Measurements from ENCODE around the genes SLC26A6, LAMB2 and RHOA.

DNA sequence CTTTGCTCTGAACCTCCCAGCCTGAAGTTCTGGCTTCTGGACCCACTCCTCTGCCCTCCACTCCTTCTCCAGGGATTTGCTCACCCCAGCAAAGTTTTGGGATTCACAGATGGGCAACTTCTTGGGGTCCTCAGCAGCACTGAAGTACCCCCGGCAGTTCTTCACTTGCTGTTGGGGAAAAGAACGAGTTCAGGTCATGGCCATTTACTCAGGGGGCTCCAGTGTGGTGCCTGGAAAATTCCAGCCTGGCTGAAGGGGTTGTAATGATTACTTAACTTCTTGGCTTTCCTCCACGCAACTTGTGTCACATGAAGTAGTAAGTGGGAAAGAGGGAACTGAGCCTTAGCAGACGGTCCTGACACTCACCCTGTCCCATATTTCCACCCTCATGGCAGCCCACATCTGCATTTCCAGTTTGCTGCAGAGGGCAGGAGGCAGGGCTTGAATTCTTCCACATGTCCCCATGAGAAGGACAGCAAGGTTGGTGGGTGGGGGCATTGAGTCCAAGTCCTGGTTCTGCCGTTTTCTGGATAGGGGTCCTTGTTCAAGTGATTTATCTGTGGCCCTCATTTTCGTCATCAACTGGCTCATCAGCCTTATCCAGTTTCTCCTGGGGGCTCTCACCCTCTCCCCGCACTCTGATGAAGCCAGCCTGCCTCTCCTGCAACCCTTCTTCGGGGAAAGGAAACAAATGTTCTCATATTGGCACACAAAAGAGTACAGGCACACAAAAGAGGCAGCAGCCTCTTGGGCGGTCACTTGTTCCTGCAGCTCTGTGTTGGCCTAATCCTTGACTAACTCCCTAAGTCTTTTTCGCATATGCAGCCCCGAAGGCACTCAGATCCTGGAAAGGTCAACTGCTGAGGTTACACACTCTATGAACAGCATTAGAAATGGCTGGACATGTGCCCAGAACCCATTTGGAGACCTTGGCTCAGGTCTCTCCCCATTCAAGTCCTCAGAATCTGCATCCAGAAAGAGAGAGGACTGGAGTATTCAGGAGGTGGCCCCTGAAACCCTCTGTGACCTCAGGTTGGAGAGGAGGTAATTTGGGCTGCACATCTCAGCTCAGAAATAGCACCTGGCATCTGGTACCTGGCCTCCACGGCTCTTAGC is 7.6 kb upstream of the CAMP start:
- PRO-cap = unidirectional peak, plus-strand start at position 323 of the sequence; bidirectional peak, plus-strand start at position 730 of the sequence, minus-strand start at position 676 of the sequence; unidirectional peak, minus-strand start at position 777 of the sequence
- RAMPAGE, long total RNA, 2 experiments = no peak in any of the 2 experiments

DNA sequence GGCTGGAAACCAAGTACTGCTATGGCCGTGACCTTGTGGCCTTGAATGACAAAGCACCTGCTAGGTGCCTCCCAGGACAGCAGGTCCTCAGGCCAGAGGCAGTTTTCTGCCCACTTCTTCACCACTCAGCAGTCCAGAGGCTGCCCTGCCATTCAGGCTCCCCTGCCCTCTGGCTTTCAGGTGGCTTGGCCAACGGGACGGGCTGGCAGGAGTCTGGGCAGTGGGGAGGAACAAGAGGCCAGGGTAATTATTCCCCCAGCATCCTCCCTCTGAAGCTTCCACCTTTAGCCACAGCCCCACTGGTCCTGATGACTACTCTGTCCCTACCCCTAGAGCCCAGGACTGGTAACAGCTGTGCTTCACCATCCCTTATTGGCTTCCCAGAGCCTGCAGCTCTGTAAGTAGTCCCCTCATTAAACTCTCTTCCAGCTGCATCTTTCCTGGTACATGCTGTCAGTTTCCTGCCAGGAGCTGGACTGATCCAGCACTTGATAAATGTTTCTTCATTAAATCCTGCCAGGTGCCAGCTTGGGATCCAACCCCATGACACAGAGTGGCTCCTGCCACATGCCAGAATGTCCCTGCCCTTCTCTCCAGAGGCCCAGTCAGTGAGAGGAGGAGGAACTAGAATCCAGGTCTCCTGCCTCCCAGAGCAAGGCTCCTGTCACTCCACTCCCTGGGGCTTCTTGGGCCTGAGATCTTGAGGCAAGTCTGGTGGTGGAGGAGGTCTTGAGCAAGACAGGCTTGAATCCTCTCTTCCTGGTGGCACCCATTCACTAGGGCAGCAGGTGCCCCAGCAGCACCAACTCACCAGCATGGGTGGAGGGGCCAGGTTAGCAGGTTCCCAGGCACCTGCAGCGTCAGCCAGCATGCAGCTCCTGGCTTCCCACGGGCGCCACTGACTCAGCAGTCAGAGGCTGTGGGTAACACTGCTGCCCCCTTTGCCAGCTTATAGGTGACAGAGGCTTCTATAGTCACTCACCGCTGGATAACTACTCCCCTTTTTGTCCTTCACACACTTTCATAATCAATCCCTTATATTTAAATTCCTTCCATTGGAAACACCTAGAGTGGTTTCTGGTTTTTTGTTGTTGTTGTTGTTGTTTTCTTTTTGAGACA is 27.5 kb downstream of the FBXW12 start:
- PRO-cap = no peak
- RAMPAGE, long total RNA, 2 experiments = no peak in any of the 2 experiments

DNA sequence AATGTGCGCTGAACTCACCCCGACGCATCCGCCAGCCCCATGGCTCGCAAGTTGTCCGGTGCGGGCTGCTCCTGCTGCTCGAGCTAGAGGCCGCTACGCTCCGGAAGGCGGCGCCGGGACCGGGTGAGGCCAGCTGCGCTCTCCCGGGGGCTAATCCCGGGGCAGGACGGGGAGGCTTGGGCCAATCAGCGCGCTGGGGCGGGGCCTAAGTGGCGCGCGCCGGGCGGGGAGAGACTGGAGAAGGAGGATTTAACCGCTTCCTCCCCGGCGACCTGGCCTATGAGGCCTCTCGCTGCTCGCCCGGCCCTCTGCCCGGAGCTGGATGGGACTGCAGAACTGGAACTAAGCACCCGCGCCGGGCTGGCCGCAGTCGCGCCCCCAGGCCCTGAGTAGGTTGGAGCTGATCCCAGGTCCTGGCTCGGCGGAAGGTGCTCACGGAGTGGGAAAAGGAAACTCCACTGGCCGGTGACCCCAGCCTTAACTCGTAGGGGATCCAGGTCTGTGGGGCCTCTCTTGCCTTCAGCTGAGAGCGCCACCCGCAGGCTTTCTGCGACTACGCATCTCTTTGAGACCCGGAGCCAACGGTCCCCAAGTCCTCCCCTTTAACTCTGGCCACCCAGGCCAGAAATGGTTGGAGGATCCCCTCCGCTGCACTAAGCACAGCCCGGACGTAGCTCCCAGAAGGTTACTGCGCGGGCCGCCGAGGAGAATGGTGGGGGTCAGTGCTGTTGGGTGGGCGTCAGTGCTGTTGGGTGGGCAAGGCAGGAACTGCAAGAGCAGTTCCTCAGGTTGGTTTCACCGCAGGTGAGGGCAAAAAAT is at the start of gene SLC26A6:
Gene SLC26A6, minus strand, starts transcription at position 109 of the 819 bp plus-strand sequence.
- PRO-cap = bidirectional peak, plus-strand start at position 256 of the sequence, minus-strand start at position 53 of the sequence; unidirectional peak, plus-strand start at position 605 of the sequence; unidirectional peak, minus-strand start at position 628 of the sequence
- RAMPAGE, long total RNA, 2 experiments = start-site peak on the minus strand in 2 of 2 experiments, centred at positions 114 to 127 of the sequence, 28 to 40 reads per replicate

- PRO-cap = no peak
- RAMPAGE, long total RNA, 2 experiments = no peak in any of the 2 experiments
Measured at GRCh38 chr3:48691968-48692311, 6.2 kb upstream of the NCKIPSD start.

DNA sequence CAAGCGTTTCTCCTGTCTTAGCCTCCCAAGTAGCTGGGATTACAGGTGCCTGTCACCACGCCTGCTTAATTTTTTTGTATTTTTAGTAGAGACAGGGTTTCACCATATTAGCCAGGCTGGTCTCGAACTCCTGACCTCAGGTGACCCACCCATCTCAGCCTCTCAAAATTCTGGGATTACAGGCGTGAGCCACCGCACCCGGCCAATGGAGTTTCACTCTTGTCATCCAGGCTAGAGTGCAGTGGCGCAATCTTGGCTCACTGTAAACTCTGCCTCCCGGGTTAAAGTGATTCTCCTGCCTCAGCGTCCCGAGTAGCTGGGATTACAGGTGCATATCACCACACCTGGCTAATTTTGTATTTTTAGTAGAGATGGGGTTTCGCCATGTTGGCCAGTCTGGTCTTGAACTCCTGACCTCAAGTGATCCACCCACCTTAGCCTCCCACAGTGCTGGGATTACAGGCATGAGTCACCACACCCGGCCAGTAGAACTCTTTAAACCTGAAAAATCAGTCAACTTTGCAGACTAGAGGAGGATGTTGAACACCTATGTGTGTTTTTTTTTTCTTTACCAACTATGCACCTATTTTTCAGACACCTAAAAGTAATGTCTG is 7.8 kb downstream of the ARIH2 start:
- PRO-cap = no peak
- RAMPAGE, long total RNA, 2 experiments = no peak in any of the 2 experiments

GRCh38 chr3:49006468-49006878 is 718 bp upstream of the WDR6 start:
- PRO-cap = bidirectional peak, plus-strand start at chr3:49006710, minus-strand start at chr3:49006648
- RAMPAGE, long total RNA, 2 experiments = no peak in any of the 2 experiments

DNA sequence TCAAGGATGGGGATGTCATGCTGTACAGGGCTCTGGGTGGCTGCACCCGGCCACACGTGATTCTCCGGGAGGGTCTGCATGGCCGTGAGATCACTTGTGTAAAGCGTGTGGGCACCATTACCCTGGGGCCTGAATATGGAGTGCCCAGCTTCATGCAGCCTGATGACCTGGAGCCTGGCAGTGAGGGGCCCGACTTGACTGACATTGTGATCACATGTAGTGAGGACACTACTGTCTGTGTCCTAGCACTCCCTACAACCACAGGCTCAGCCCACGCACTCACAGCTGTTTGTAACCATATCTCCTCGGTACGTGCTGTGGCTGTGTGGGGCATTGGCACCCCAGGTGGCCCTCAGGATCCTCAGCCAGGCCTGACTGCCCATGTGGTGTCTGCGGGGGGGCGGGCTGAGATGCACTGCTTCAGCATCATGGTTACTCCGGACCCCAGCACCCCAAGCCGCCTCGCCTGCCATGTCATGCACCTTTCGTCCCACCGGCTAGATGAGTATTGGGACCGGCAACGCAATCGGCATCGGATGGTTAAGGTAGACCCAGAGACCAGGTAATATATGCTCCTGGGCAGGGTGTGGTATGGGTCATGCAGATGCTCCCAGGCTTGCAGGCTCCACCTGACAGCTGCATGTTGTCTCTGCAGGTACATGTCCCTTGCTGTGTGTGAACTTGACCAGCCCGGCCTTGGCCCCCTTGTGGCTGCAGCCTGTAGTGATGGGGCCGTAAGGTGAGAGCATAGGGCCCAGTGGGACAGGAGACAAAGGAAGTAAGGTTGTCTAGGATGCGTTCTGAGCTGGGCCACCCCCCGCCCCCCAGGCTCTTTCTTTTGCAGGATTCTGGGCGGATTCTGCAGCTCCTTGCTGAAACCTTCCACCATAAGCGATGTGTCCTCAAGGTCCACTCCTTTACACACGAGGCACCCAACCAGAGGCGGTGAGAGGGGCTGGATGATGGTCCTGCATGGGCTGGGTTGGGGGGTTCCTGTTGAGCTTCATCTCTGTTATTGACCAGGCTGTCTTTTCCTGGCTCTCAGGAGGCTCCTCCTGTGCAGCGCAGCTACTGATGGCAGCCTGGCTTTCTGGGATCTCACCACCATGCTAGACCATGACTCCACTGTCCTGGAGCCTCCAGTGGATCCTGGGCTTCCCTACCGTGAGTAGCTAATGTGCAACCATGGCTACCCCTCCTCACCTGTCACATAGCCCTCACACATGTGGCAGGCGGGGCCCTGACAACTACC is 4.4 kb downstream of the DALRD3 start:
- PRO-cap = no peak
- RAMPAGE, long total RNA, 2 experiments = no peak in any of the 2 experiments

DNA sequence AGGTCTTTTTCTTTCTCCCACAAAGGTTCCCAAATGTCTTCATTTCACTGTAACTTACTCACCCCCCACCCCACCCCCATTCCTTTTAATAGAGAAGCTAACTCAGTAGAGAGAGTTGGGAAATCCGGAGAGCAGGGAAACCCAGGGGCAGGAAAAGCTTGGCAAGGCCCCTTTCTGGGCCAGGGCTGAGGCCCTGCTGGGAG is 1.5 kb upstream of the DALRD3 start:
- PRO-cap = unidirectional peak, plus-strand start at position 175 of the sequence
- RAMPAGE, long total RNA, 2 experiments = no peak in any of the 2 experiments

DNA sequence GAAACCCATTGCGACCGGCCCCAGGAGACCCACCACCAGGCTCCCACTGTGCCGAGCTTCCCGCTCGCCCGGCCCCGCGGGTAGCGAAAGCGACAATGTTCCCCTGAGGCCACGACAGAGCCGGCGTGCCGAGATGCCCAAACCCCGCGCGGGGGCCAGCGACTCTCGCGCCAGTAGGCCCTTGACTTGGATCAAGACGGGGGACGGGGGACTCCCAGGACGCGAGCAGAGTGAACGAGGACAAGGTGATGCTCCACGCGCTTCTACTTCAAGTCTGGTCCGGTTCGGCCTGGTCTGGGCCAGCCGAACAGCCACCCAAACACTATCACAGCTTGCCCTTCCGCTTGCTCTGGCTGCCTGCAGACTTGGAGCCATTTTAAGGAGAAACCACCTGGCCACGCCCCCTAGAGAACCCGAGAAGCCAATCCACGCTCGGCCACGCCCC is 744 bp upstream of the NDUFAF3 start:
- PRO-cap = unidirectional peak, minus-strand start at position 97 of the sequence; bidirectional peak, plus-strand start outside the sequence, minus-strand start at position 351 of the sequence
- RAMPAGE, long total RNA, 2 experiments = no peak in any of the 2 experiments

GRCh38 chr3:49092639-49092782 is 1.4 kb downstream of the QRICH1 start:
- PRO-cap = no peak
- RAMPAGE, long total RNA, 2 experiments = no peak in any of the 2 experiments

DNA sequence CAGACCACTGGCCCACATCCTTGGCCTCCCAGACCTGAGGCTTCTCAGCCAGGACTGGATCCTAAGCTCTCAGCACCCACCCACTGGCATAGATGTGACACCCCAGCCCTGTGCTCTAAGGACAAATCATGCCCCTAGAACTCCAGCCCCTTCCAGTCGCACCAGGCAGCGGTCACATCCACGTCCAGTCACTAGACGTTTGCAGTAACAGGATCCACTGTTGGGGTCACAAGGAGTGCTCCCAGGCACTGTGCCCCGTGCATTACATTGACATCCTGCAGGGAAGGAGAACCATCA is 3.5 kb downstream of the LAMB2 start:
- PRO-cap = no peak
- RAMPAGE, long total RNA, 2 experiments = no peak in any of the 2 experiments

DNA sequence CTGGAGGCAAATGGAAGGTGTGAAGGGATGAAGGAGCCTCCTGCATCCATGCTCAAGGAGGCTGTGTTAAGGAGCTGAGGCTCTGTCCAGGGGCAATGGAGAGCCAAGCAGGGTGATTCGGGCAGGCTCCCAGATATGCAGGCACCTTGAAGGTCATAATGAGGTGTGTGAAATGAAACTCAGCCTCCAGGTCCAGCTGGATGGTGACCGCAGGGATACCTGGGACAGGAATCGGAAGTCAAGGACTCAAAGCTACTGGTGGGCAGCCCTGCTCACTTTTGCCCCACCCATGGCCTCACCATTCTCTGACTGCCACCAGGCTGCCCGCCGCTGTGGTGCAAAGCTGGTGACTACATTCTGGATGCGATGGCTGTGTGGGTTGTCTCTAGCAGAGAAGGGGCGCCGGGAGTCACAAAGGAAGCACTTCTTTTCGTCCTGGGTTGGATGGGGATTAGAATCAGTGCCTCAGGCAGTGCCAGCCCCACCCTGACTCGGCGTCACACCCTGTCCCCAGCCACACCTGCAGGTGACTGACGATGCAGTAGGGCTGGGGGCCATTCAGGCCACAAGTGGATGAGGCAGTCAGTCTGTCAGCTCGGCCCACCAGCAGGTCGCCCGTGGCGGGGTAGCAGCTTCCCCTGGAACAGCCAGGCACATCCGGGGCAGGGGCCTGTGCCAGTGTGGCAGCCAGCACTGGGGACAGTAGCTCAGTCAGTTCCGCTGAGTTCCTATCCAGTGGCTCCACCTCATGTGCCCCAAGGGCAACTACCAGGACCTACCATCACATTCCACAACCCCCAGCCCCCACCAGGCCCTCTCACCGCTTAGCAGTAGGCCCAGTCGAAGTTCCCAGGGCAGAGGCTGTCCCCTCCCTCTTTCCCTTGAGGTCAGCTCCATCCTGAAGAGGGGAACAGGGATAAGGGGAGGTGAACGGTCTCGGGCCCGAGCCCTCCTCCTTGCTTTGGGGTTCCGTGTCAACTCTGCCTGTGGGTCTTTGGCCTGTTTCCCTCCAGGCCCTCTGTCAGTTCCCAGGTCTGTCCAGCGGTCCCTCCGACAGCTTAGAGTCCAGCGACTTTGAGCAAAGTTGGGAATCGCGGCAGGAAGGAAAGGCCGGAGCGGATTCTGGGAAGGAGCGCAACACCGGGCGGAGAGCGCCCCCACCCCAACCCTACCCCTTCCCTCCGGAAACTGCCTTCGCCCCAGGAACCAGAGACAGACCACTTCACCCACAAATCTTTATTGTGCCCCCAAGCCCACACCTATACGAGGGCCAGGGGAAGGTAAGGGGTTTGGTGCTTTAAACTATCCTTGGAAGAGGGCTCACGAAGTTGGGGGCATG is at the start of gene LAMB2:
Gene LAMB2, minus strand, starts transcription at position 1,080 of the 1,339 bp plus-strand sequence.
- PRO-cap = unidirectional peak, plus-strand start at position 557 of the sequence; unidirectional peak, plus-strand start at position 585 of the sequence; bidirectional peak, plus-strand start at position 654 of the sequence, minus-strand start at position 682 of the sequence; bidirectional peak, plus-strand start at position 1,191 of the sequence, minus-strand start at position 1,076 of the sequence
- RAMPAGE, long total RNA, 2 experiments = start-site peak on the minus strand in 2 of 2 experiments, centred at positions 1,040 to 1,046 of the sequence, 5,746 to 7,569 reads per replicate

DNA sequence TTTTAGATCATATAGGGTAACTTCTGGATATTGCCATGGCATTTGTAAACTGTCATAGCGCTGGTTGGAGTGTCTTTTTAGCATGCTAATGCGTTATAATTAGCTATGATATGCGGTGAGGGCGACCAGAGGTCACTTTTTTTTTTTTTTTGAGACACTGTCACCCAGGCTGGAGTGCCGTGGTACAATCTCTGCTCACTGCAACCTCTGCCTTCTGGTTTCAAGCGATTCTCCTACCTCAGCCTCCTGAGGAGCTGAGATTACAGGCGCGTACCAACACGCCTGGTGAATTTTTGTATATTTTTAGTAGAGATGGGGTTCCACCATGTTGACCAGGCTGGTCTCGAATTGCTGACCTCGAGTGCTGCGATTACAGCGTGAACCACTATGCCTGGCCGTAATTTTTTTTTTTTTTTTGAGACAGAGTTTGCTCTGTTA is 5.9 kb downstream of the IHO1 start:
- PRO-cap = unidirectional peak, plus-strand start at position 157 of the sequence; unidirectional peak, plus-strand start at position 198 of the sequence
- RAMPAGE, long total RNA, 2 experiments = no peak in any of the 2 experiments

DNA sequence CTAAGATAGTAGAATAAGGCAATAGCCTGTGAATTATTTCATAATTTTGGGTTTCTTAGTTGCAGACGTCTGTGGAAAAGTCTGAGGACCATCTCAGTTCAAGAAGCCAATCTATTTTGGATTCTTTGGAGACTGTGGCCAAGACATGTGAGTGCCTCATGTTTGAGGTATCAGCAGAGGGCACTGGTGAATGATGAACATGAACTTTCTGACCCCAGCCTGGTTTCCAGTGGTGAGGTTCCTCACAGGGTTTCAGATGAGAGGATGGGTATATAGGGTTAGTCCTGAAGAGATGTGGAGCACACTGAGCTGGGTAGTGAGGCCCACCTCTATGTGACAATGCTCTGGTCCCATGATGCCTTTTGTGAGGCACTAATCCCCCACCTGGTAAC is 32.4 kb downstream of the C3orf62 start:
- PRO-cap = no peak
- RAMPAGE, long total RNA, 2 experiments = no peak in any of the 2 experiments

DNA sequence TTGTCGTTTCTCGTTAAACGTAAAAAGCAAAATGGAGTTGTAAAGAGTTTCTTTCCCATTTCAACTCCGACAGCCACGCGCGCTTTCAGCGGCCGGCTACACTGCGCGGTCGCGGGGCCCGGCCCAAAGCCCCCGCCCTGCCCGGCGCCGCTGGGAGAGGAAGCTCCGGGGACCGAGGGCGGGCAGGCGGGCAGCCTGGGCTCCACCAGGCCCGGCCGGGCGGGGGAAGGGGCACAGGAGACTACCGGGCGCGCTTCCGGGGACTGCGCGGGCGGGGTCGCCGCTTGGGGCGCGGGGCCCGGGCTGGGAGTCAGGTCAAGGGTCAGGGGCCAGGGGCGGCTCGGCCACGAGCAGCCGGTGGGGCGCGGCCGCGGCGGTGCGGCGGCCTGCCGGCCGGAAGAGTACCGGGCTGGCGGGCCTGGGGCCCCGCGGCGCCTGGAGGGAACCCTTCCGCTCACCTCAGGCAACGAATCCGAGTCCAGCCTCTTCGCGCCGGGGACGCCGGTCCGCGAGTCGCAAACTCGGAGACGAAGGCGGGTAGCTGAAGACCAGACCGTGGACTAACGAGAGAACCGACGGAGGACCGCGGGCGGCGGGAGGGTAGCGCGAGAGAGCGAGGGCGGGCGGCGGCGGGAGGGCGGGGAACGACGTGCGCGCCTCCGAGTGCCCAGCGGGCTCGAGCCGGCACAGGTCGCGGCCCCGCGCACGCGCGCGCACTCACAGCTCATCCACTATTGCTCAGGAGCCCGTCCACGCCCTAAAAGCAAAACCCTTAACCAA is at the start of gene RHOA:
Gene RHOA, minus strand, starts transcription at position 615 of the 780 bp plus-strand sequence.
- PRO-cap = unidirectional peak, plus-strand start at position 59 of the sequence; bidirectional peak, plus-strand start at position 193 of the sequence, minus-strand start at position 100 of the sequence; bidirectional peak, plus-strand start outside the sequence, minus-strand start at position 733 of the sequence
- RAMPAGE, long total RNA, 2 experiments = start-site peak on the minus strand in 2 of 2 experiments, centred at positions 600 to 607 of the sequence, 1,978 to 3,020 reads per replicate

GRCh38 chr3:49415787-49416667 is 3.8 kb downstream of the TCTA start:
- PRO-cap = no peak
- RAMPAGE, long total RNA, 2 experiments = no peak in any of the 2 experiments

DNA sequence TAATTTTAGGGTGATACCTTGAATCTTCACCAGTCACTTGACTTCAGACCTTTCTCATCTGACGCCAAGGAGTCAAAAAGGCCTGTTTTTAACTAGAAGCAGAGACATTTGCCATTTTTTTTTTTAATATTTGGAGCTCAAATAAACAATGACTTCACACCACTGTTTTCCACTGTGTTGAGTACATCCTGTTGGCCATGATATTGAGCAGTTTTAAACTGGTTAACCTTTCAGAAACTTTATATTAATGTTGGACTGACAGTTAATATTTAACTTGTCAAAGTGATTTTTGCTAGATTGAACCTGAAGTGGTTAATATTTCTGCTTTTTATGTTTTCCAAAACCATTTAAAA is 28.2 kb downstream of the DAG1 start:
- PRO-cap = no peak
- RAMPAGE, long total RNA, 2 experiments = no peak in any of the 2 experiments

DNA sequence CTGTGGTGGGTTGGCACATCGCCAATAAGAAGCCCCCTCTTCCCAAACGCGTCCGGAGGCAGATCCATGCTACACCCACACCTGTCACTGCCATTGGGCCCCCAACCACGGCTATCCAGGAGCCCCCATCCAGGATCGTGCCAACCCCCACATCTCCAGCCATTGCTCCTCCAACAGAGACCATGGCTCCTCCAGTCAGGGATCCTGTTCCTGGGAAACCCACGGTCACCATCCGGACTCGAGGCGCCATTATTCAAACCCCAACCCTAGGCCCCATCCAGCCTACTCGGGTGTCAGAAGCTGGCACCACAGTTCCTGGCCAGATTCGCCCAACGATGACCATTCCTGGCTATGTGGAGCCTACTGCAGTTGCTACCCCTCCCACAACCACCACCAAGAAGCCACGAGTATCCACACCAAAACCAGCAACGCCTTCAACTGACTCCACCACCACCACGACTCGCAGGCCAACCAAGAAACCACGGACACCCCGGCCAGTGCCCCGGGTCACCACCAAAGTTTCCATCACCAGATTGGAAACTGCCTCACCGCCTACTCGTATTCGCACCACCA is 22.8 kb upstream of the BSN start:
- PRO-cap = no peak
- RAMPAGE, long total RNA, 2 experiments = start-site peak on the minus strand in 1 of 2 experiments, centred at position 381 of the sequence, 6 reads per replicate

- PRO-cap = no peak
- RAMPAGE, long total RNA, 2 experiments = no peak in any of the 2 experiments
Measured at GRCh38 chr3:49666507-49667028, 7.6 kb upstream of the APEH start.

GRCh38 chr3:49671125-49671957 is 2.8 kb upstream of the APEH start:
- PRO-cap = no peak
- RAMPAGE, long total RNA, 2 experiments = no peak in any of the 2 experiments

All from right atrium auricular region (tissue), 2 donors.